ENCODE results near the gene SLC35G1.

- PRO-cap, 4 experiments, result no peak in any of the 4 experiments
- RAMPAGE, long total RNA, 4 experiments, result no peak in any of the 4 experiments
Observed at GRCh38 chr10:93166191-93166831, 92.6 kb downstream of the CYP26A1 start.

DNA sequence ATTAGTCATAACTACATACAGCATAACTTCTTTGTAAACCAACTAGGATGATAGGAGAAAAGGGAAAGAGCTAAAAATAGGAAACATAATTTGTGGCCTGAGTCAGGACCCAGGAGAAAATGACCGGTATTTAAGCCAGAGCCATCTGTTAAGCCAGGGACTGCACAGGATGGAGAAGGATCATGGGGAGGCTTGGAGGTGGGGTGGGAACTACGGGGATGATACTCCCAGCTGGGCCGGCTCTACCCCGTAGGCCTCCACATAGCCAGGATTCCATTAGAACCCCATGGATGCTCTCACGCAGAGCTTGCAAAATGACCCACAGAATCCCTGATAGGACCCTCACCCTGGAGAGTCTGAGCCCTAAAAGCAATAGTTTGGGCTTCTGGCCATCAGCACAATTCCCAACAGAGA is 98.5 kb downstream of the MYOF start:
- PRO-cap, 4 experiments, result no peak in any of the 4 experiments
- RAMPAGE, long total RNA, 4 experiments, result no peak in any of the 4 experiments

- PRO-cap, 4 experiments, result no peak in any of the 4 experiments
- RAMPAGE, long total RNA, 4 experiments, result no peak in any of the 4 experiments
Observed at GRCh38 chr10:93573103-93573392, 6.6 kb downstream of the FFAR4 start.

DNA sequence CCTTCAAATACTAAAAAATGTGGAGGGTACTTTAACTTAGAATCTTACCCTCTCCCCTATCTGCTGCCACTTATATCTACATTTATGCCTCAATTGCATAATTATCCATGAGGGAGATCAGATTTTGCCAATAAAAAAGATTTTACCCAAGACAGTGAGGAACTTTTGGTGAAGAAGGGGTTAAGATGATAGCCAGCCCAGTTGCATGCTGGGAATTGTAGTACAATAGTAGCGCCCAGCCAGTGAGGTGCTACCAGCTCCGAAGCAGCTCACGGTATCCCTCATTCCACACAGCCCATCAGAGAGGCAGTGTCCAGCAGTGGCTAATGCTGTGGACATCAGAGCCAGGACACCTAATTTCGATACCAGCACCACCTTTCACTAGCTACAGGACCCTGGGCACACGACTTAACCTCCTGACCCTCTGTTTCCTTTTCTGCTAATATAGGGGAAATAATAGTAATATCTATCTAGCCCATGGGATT is 5.9 kb upstream of the LGI1 start:
- PRO-cap, 4 experiments, result no peak in any of the 4 experiments
- RAMPAGE, long total RNA, 4 experiments, result no peak in any of the 4 experiments

- PRO-cap, 4 experiments, result no peak in any of the 4 experiments
- RAMPAGE, long total RNA, 4 experiments, result no peak in any of the 4 experiments
Observed at GRCh38 chr10:93815146-93815423, 57.3 kb downstream of the LGI1 start.

- PRO-cap, 4 experiments, result peak in 4 of 4 experiments; most common plus-strand start chr10:93894022 (in 3); most common minus-strand start chr10:93893820 (in 1)
- RAMPAGE, long total RNA, 4 experiments, result no peak in any of the 4 experiments
Observed at GRCh38 chr10:93893448-93894747, at the start of gene SLC35G1. Gene SLC35G1, plus strand, starts transcription at chr10:93893978.

DNA sequence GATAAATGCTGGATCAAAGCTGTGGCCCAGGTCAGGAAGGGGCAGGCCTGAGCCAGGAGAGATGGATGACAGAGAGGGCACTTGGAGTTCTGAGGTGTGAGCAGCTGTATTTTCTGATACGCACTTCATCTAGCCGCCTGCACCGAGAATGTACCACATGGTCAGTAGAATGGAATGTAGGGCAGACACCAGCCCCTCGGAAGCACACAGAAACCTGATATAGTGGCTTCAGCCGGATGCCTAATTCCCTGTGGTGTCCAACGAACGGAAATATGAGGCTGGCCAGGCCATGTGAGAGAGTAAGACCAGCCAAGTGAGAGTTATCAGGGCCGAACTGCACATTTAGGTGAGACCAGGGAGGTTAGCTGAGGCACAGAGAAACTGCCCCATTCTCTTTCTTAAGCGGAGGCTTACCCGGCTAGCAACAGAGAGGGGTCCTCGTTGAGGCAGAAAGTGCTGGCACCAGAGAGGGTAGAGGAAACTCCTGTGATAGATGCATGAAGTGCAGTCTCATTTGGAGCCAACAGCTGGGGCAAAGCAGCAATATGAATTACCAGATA is 46.6 kb upstream of the PLCE1 start:
- PRO-cap, 4 experiments, result no peak in any of the 4 experiments
- RAMPAGE, long total RNA, 4 experiments, result no peak in any of the 4 experiments

- PRO-cap, 4 experiments, result no peak in any of the 4 experiments
- RAMPAGE, long total RNA, 4 experiments, result no peak in any of the 4 experiments
Observed at GRCh38 chr10:94358033-94359321, 4.3 kb downstream of the NOC3L start.

DNA sequence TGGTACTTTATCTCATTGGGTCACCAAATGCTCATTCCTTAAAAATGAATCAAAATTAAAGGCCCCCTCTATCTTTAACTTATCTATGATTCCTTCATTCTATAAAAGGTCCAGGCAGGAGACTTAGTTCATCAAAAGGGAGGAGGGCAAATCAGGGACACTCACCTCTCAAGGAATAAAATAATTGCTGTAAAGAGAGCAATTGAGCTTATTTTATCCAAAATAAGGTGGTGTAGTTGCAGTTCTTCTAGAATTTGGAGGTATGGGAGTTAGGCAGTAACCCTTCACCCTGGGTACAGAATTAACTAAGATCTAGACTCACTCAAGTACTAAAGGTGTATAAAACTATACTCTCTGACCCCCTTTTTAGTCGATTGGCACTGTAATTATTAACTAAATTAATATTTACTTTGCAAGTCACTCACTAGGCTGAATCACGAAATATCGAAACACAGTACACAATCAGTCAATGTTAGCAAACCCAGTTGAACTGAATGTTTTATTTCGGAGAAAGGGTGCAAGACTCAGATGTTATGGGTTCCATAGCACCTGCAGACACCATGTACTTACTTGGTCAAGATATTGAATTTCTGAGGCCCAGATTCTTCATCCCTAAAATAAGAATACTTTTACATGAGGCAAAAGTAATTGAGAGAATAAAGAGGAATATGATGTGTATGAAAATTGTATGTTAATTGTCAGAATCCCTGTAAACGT is 14.7 kb upstream of the CYP2C19 start:
- PRO-cap, 4 experiments, result no peak in any of the 4 experiments
- RAMPAGE, long total RNA, 4 experiments, result no peak in any of the 4 experiments

- PRO-cap, 4 experiments, result no peak in any of the 4 experiments
- RAMPAGE, long total RNA, 4 experiments, result no peak in any of the 4 experiments
Observed at GRCh38 chr10:94941629-94942322, 3.3 kb downstream of the CYP2C9 start.

- PRO-cap, 4 experiments, result no peak in any of the 4 experiments
- RAMPAGE, long total RNA, 4 experiments, result no peak in any of the 4 experiments
Observed at GRCh38 chr10:95063110-95063503, 6.2 kb downstream of the CYP2C8 start.

DNA sequence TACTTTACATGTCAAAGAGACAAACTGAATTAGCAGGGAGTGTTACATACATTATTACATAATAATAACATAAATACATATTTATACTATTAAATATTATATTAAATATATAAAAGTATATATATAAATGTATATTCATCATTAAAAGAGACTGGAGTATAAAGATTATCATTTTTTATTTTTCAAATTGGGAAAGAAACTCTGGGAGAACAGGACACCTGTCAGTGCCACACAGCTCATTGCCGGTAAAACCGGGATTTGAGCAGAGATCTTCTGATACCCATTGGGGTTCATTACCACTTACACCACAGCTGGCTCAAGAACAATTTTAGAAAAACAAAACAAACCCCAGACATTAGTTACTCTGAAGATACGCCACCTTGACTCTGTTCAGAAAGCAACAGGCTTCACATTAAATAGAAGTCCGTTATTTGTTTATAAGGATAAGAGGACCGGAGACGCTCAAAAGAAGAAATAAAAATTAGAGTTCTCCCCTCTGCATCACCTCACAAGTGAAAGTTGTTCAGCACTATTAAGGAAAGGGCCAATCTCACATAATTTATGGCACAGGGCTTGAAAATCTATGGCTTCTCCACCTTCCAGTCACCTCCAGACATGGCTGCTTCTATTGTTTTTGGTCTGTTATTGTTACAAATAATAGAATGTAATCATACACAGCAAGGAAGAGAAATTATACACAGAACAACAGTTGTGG is 962 bp upstream of the CYP2C8 start:
- PRO-cap, 4 experiments, result no peak in any of the 4 experiments
- RAMPAGE, long total RNA, 4 experiments, result no peak in any of the 4 experiments

DNA sequence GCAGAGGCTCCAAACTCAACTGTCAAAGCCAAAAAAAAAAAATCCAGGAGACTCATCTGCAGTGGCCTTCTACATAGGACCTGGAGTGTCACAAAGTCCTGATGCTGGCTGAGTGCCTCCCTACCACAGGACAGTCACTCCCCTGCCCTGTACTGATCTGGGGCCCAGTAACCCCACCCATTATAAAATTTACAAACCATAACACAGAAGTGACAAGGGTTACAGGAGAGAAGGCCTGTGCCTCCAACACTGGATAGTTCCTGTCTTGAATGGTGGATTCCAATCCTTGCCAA is 14.6 kb downstream of the PDLIM1 start:
- PRO-cap, 4 experiments, result no peak in any of the 4 experiments
- RAMPAGE, long total RNA, 4 experiments, result no peak in any of the 4 experiments

- PRO-cap, 4 experiments, result peak in 3 of 4 experiments; most common plus-strand start chr10:95291475 (in 1); most common minus-strand start chr10:95291425 (in 3)
- RAMPAGE, long total RNA, 4 experiments, result no peak in any of the 4 experiments
Observed at GRCh38 chr10:95291384-95291729, 554 bp upstream of the PDLIM1 start.

- PRO-cap, 4 experiments, result no peak in any of the 4 experiments
- RAMPAGE, long total RNA, 4 experiments, result no peak in any of the 4 experiments
Observed at GRCh38 chr10:95305824-95306520, 15.2 kb upstream of the PDLIM1 start.

GRCh38 chr10:95343580-95343945 is 52.8 kb upstream of the PDLIM1 start:
- PRO-cap, 4 experiments, result no peak in any of the 4 experiments
- RAMPAGE, long total RNA, 4 experiments, result no peak in any of the 4 experiments

- PRO-cap, 4 experiments, result no peak in any of the 4 experiments
- RAMPAGE, long total RNA, 4 experiments, result no peak in any of the 4 experiments
Observed at GRCh38 chr10:95346751-95347265, 56.0 kb upstream of the PDLIM1 start.

GRCh38 chr10:95476664-95477668 is 84.2 kb downstream of the SORBS1 start:
- PRO-cap, 4 experiments, result no peak in any of the 4 experiments
- RAMPAGE, long total RNA, 4 experiments, result no peak in any of the 4 experiments

GRCh38 chr10:95478684-95479430 is 82.3 kb downstream of the SORBS1 start:
- PRO-cap, 4 experiments, result no peak in any of the 4 experiments
- RAMPAGE, long total RNA, 4 experiments, result no peak in any of the 4 experiments

DNA sequence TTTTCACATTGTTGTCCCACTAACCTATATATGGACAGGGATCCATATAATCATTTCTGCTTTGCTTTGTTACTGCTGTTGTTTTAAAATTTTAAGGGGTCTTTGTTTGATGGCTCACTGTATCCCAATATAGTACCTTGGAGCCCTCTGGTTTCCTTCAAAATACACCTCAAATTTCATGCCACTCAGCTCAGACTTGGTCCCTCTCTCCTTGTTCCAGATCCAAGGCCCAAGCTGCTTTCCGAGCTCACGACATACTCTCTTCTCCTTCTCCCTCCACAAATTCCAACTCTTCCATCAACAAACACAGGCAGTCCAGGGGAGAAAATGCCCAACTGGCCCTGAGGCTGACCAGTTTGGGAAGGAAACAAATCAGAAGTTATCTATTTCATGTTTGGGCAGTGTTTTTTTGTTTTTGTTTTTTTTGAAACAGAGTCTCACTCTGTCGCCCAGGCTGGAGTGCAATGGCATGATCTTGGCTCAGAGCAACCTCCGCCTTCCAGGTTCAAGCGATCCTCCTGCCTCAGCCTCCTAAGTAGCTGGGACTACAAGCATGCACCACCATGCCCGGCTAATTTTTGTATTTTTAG is 65.6 kb downstream of the SORBS1 start:
- PRO-cap, 4 experiments, result no peak in any of the 4 experiments
- RAMPAGE, long total RNA, 4 experiments, result no peak in any of the 4 experiments